Adrenal gland (tissue), 7 donors: ENCODE data around the gene GABRG2.

DNA sequence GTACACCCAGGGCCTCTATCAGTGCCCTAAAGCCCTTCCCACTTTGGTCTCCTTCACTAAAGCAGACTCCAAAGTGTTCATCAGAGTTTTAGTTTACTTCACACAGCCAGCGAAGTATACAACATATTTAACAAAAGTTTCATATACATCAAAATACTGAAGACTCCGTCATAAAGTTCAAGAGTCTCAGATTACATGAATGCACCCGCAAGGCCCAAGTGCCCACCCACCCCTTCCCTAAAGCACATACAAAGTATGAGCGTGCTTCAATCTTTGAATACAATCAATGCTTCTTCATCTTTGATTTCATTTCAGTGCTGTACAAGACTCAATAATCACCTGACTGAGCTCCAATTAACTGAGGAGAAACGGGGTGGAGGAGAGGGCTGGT lies 51.5 kb downstream of the RNF145 start:
- PRO-cap, 3 experiments, result no peak in any of the 3 experiments
- RAMPAGE, long total RNA, 4 experiments, result no peak in any of the 4 experiments
- RRBS, result no CpG with 5 or more reads among the region's 5 CpGs

DNA sequence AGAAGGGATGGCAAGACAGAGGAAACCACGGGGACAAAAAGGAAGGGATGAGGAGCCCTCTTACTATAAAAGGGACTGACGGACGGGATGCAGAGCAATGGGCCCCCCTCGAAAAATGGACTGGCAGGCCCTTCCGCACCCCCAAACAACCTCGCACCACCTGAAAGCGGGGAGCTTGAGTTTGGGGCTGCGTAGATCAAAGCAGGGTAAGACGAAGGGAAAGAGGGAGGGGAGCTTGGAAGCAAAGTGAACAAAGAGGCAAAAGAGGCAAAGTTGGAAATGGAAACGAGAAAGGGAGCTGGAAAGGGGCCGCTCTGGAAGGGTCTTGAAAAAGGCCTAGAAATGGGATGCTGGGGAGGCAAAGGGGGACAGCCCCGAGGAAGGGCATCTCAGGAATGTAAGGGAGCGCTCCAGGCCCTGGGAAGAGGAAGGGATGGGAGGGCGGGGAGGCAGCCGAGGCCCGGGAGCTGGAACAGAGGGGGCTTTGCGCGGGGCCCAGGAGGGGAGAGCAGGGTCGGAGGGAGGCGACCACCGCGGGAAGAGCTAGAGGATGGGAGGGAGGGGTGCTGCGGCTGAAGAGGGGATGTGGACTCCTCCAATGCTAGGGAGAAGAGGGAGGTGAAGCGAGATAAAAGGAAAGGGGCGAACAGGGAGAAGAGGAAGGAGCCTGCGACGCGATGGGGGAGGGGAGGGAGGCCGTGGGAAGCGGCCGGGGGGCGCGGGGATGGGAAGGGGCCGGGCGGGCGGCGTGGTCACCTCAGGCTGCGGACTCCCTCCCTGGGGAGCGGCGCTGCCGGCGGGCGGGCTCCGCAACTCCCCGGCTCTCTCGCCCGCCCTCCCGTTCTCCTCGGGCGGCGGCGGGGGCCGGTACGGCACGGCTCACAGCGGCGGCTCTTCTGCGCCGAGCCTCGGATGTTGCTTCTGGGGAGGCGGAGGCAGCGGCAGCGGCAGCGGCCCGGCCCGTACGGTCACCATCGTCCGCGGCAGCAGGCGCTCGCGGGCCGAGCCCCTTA lies 572 bp downstream of the RNF145 start:
- PRO-cap, 3 experiments, result peak in 3 of 3 experiments; most common plus-strand start position 452 of the sequence (in 2); most common minus-strand start position 789 of the sequence (in 3)
- RAMPAGE, long total RNA, 4 experiments, result no peak in any of the 4 experiments
- RRBS, result 1% methylated on average over 24 of the region's 74 CpGs

GRCh38 chr5:159441550-159441749 lies 111.2 kb upstream of the IL12B start:
- PRO-cap, 3 experiments, result no peak in any of the 3 experiments
- RAMPAGE, long total RNA, 4 experiments, result no peak in any of the 4 experiments
- RRBS, result no CpG with 5 or more reads among the region's 3 CpGs

DNA sequence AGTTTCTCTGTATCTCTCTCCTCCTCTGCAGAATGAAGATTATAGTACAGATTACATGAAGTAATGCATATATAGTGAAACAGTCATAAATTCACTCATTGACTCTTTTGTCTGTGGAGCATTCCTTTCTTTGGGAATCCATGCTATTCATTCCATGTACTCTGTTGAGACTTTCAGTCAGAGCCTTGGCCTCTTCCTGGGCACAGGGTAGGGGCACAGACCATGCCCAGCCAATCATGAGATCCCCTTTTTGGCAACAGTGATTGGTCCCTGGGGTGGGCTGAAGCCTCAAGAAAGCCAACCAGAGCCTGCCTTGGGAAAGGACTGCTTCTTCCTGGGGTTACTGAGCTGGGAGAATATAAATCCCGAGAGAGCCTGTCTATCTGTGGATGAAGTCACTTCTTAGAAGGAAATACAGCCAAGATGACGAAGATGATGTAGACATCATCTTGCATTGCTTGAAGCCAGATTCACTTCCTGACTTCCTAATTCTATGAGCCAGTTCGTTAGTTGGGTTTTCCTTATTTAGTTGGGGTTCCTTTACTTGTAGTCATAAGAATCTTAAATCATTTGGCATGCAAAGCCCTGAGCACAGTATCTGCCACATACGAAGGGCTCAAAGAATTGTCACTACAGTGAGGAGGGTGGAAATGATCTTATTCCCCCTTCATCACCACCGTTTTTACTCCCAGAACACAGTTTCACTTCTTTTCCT lies 50.0 kb upstream of the PWWP2A start:
- PRO-cap, 3 experiments, result peak in 3 of 3 experiments; most common plus-strand start position 473 of the sequence (in 3); most common minus-strand start position 336 of the sequence (in 1)
- RAMPAGE, long total RNA, 4 experiments, result no peak in any of the 4 experiments
- RRBS, result no CpG with 5 or more reads among the region's 5 CpGs

DNA sequence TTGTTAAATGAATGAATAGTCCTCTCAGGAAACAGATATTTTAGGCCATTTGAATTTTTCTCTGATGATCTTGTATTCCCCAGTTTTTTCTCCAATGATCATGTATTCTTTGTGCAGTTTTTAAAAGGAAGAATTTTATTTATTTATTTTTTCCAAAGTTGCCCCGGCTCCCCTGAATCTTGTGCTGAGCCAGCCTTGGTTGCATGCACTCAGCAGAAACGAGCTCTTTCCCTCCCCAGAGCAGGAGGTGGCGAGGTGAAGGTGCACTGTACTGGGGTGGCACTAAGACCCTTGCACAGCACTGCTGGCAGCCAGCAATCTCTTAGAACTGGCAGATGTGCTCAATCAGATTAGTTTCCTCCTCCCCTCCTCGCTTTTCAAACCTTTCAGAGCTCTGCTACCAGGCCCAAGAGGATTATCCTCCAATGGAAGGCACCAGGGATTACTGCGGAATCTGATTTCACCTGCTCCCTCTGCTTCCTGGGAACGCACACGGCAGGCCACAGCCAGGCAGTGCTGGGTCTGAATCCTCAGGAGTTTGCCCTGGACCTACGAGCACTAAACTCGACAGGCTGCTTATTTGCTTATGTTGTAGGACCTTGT lies 32.7 kb downstream of the FABP6 start:
- PRO-cap, 3 experiments, result no peak in any of the 3 experiments
- RAMPAGE, long total RNA, 4 experiments, result no peak in any of the 4 experiments
- RRBS, result no CpG with 5 or more reads among the region's 9 CpGs

DNA sequence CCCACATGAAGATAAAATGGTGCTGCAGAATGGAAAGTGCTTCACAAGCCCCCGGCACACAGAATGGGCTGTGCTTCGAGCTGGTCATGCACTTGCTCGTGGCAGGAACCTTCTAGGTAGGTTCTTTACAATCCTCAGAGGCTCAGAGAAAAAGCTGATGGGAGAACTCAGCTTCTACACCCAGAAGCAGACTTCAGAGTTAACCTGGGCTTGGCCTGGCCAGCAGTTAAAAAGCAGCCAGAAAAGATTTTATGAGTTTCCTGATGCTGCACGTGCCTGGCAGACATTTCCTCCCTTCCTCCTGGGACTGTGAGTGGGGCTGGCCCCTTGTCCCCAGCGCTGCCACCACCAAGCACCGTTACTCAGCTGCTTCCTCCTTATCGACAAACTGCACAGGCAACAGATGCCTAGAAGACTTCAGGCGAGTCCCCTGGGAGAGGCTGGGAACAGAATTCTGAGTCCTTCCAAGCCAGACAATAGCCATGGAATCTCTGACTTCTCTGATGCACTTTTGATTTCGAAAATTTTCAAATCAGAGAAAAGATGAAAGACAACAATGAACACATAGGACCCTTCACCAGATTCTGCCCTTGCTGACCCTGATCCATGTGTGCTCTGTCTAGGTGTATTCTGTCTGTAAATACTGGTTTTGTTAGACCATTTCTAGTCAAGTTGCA lies 33.4 kb downstream of the FABP6 start:
- PRO-cap, 3 experiments, result no peak in any of the 3 experiments
- RAMPAGE, long total RNA, 4 experiments, result no peak in any of the 4 experiments
- RRBS, result no CpG with 5 or more reads among the region's 9 CpGs

DNA sequence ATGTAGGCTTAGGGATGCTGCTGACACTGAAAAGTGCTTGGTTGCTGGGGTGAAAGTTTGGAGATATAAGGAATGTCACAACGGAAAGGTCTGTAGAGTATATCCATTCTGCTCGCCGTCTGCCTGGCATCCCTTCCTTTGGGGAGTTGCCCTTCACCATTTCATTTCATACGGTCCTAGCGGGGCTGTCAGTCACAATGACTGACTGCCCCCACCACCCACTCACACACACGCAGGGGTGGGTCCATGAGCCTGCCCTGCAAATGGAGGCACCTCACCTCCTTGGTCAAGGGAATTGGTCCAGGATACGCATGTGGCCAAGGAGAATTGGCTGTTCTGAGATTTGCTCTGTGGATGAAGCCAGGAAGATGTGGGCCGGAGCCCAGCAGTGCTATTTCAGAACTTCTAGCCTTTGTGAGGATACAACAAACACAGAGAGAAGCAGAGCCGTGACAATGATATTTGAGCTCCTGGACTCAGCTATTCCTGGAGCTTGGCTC lies 17.1 kb downstream of the C1QTNF2 start:
- PRO-cap, 3 experiments, result no peak in any of the 3 experiments
- RAMPAGE, long total RNA, 4 experiments, result no peak in any of the 4 experiments
- RRBS, result no CpG with 5 or more reads among the region's 9 CpGs

DNA sequence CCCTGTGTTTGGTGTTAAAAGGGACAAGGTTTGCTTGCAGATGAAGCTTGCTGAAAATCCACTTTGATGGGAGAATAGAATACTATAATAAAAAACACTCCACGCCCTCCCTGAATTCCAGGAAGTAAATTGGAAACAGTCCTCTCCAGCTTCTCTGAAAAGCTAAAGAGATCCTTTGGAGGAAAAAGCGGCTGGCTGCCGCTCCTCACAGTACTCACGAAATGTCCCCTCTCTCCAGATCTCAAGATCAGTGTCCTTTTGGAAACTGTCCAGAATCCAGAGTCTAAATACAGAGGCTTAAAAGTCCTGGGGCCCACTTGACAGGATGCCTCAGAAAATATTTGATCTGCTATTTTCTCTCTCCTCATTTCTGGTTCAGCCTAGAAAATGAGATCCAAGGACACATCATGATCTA lies 7.3 kb downstream of the C1QTNF2 start:
- PRO-cap, 3 experiments, result no peak in any of the 3 experiments
- RAMPAGE, long total RNA, 4 experiments, result no peak in any of the 4 experiments
- RRBS, result no CpG with 5 or more reads among the region's 4 CpGs

- PRO-cap, 3 experiments, result no peak in any of the 3 experiments
- RAMPAGE, long total RNA, 4 experiments, result no peak in any of the 4 experiments
- RRBS, result no CpG with 5 or more reads among the region's 11 CpGs
These were observed 12.3 kb downstream of the PTTG1 start for GRCh38 chr5:160433823-160434579.

GRCh38 chr5:162067658-162068329 lies at the start of gene GABRG2:
Gene GABRG2 (plus strand): TSS chr5:162067773.
- PRO-cap, 3 experiments, result no peak in any of the 3 experiments
- RAMPAGE, long total RNA, 4 experiments, result start-site peak on the plus strand in 2 of 4 experiments, at chr5:162067743-162068044 at its widest, 7 to 30 reads per replicate
- RRBS, result no CpG with 5 or more reads among the region's 20 CpGs

GRCh38 chr5:162384378-162384638 lies 316.7 kb downstream of the GABRG2 start:
- PRO-cap, 3 experiments, result no peak in any of the 3 experiments
- RAMPAGE, long total RNA, 4 experiments, result no peak in any of the 4 experiments

- PRO-cap, 3 experiments, result peak in 3 of 3 experiments; most common plus-strand start chr5:163504426 (in 1); most common minus-strand start chr5:163504659 (in 3)
- RAMPAGE, long total RNA, 4 experiments, result no peak in any of the 4 experiments
- RRBS, result no CpG with 5 or more reads among the region's 31 CpGs
These were observed 1.2 kb upstream of the MAT2B start for GRCh38 chr5:163503878-163505003.

- PRO-cap, 3 experiments, result peak in 2 of 3 experiments; most common plus-strand start chr5:163506488 (in 1); most common minus-strand start chr5:163506242 (in 2)
- RAMPAGE, long total RNA, 4 experiments, result no peak in any of the 4 experiments
- RRBS, result no CpG with 5 or more reads among the region's 8 CpGs
These were observed 756 bp downstream of the MAT2B start for GRCh38 chr5:163506106-163506644.

DNA sequence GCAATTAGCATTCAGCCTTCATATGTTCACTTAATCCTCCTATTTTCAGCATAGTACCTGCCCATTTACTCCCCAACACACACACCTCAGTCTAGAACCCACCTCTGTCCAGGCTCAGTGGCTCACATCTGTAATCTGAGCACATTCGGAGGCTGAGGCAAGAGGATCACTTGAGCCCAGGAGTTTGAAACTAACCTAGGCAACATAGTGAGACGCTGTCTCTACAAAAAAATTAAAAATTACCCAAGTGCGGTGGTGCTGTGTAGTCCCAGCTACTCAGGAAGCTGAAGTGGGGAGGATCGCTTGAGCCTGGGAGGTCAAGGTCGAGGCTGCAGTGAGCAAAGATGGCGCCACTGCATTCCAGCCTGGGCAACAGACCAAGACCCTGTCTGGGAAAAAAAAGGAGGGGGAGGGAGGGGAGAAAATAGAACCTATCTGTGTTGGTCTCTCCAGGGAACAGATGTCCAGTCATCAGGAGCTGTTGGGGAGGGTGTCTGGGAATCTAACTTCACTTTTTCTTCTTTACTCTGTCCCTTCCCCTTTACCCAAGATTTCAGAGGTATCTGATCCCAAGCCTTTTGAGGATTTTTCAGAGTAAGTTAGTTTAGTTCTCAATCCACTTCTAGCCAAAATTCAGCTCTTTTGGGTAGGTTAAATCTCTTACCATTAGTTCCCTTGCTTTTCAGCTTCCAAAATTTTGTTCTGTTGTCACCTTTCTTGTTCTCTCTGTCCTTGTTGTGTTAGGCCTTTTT lies 24.3 kb downstream of the MAT2B start:
- PRO-cap, 3 experiments, result no peak in any of the 3 experiments
- RAMPAGE, long total RNA, 4 experiments, result no peak in any of the 4 experiments
- RRBS, result no CpG with 5 or more reads among the region's 6 CpGs

DNA sequence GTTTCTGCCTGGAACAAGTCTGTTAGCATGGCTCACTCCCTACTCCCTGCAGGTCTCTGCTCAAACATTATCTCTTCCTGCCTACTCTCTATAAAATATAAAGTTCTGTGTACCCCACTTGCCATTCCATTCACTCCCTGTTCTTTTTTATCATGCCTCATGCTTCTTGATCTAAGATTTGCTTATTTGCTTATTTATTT lies 337.0 kb downstream of the TENM2 start:
- PRO-cap, 3 experiments, result no peak in any of the 3 experiments
- RAMPAGE, long total RNA, 4 experiments, result no peak in any of the 4 experiments

- PRO-cap, 3 experiments, result no peak in any of the 3 experiments
- RAMPAGE, long total RNA, 4 experiments, result no peak in any of the 4 experiments
- RRBS, result no CpG with 5 or more reads among the region's 8 CpGs
These were observed 347.5 kb upstream of the WWC1 start for GRCh38 chr5:167943947-167944439.

DNA sequence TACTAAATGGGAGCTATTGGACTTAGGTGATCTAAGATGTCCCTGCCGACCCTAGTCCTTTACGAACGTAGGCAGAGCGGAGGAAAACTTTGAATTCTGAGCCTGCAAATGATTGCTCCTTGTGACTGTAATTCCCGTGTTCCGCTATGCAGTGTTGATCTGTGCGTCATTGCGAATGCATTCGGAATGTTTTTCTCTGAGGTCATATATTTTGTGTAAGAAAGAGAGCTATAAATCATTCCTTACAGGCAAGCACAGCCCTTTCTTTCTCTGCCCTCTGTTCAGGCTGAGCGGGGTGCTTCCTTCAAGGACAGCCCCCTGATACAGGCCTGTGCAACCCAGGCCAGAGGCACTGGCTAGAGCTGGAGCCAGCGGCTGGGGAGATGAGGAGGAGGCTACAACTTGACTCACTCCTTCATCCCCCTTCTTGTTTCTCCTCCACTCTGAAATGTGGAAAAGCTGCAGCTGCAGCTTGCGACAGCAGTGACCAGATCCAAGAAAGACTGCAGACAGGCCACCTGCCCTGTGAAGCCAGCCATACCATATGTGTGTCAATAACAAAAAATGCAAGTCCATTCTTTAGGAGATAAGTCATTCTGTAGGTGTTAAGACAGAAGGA lies 345.8 kb upstream of the WWC1 start:
- PRO-cap, 3 experiments, result no peak in any of the 3 experiments
- RAMPAGE, long total RNA, 4 experiments, result no peak in any of the 4 experiments
- RRBS, result no CpG with 5 or more reads among the region's 12 CpGs

DNA sequence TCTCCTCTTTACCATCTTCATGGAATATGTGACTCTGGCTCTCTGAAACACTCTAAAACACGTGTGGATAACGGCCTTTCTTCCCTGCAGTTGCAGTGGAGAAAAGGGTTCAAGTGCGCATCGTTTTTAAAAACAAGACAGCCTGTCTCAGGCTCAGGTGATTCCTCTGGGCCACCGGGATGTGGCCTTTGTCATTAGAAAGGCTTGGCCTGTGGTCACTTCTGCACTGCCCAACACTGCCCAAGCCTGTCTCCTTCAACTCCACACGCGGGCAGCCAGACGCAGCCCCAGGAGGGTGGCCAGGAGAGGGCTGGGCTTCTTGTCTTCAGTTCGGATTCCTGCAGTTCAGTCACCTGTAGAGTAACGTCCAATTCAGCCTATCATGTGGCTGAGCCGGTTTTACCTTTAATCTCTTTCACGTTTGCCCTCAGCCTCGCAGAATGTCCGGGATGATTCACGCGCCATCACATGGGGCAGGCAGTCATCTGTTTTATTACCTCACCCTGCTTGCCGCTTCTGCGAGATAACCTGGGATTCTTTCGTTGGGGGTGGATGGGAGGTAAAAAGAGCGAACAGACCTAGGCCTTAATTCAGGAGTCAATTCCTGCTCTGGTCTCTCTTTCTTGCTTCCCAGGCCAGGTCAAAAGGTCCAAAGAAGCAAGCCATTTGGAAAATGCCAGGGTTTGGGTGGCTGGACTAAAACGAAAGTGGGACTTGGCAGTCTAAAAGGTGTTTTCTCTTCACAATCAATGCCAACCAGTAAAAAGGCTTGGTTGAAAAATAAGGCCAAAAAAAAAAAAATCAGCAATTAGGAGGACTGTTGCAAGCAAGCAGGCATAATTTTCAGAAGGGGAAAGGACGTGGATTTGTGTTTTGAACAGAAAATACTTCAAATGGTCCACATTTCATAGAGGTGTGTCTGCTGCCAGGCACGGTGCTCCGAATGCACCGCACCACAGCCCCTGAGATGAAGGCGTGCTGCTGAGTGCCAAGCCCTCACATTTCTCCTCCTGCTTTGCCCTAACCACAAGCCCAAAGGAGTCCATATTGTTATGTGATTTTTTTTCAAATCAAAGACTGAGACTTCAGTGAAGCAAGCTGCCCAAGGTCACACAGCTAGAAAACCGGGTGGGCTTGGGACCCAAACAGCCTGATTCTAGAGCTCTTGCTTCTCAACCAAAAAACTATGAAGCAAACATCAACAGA lies 2.9 kb upstream of the WWC1 start:
- PRO-cap, 3 experiments, result peak in 1 of 3 experiments; most common plus-strand start position 542 of the sequence (in 1); most common minus-strand start position 371 of the sequence (in 1)
- RAMPAGE, long total RNA, 4 experiments, result no peak in any of the 4 experiments
- RRBS, result no CpG with 5 or more reads among the region's 27 CpGs

DNA sequence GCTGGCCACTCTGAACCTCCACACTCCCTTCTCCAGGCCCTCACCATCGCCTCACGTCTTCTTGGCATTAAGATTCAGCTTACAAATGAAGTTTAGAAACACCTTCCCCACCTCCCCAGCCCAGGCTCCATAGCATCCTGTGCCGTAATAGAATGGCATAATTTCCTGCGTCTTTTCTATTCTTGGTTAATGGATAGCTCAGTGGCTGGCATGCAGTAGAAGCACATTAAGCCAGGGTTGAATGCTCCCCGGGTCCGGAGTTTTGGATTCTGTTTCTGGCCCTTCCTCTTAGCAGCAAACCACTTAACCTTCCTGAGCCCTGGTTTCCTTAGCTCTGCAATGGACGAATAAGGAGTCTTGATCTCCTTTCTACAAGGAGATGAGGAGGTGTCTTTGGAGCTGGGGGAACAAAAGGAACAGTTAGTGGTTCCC lies 13.9 kb downstream of the WWC1 start:
- PRO-cap, 3 experiments, result no peak in any of the 3 experiments
- RAMPAGE, long total RNA, 4 experiments, result no peak in any of the 4 experiments
- RRBS, result no CpG with 5 or more reads among the region's 7 CpGs

GRCh38 chr5:168330313-168331002 lies 39.0 kb downstream of the WWC1 start:
- PRO-cap, 3 experiments, result no peak in any of the 3 experiments
- RAMPAGE, long total RNA, 4 experiments, result no peak in any of the 4 experiments
- RRBS, result no CpG with 5 or more reads among the region's 4 CpGs